Measurements from ENCODE around the genes SETD3 and CYP46A1.

GRCh38 chr14:97993727-97994267 is 1196.6 kb downstream of the VRK1 start:
- RRBS, result no CpG with 5 or more reads among the region's 3 CpGs

GRCh38 chr14:98187361-98187560 is 1084.7 kb downstream of the BCL11B start:
- RRBS, result no CpG with 5 or more reads among the region's 1 CpG

GRCh38 chr14:98483565-98483785 is 788.5 kb downstream of the BCL11B start:
- RRBS, result no CpG with 5 or more reads among the region's 1 CpG

DNA sequence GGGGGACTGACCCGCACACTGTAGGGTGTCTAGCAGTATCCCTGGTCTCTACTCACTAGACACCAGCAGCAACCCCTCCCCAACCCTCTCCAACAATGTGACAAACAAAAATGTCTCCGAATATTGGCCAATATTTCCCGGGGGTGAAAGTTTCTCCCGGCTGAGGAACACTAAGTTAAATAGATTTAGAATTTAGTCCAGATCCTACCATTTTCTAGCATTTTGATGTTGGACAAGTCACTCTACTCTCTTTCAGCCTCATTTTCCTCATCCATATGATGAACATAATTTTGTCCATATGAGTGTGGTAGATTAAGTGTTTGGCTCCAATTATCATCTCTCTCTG is 647.4 kb downstream of the BCL11B start:
- RRBS, result no CpG with 5 or more reads among the region's 4 CpGs

DNA sequence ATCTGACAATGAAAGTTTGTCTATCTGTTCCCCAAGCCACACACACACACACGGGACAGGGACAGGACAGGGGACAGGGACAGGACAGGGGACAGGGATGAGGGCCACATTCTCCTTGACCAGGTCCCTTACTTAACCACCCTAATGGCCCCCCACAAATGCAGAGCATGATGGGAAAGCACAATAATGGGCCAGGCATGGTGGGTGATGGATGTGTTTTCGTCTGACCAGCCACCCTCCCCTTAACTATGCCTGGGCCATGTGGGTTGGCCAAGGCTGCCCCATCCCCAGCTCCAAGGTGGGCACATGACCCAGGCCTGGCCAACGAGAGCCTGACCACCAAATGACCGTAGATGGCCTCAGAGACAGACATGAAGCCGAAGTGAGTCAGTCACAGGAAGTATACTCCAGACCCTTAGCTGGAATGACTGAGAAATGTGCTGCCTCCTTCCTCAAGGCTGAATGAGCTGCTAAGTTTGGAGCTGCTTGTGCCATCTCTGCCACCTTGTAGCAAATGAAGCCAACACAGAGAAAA is 233.7 kb downstream of the BCL11B start:
- RRBS, result no CpG with 5 or more reads among the region's 5 CpGs

- RRBS, result no CpG with 5 or more reads among the region's 9 CpGs
These were observed 90.3 kb downstream of the BCL11B start for GRCh38 chr14:99181736-99182046.

- RRBS, result no CpG with 5 or more reads among the region's 9 CpGs
These were observed 35.1 kb downstream of the BCL11B start for GRCh38 chr14:99236654-99237574.

GRCh38 chr14:99240389-99240892 is 31.6 kb downstream of the BCL11B start:
- RRBS, result no CpG with 5 or more reads among the region's 17 CpGs

- RRBS, result no CpG with 5 or more reads among the region's 7 CpGs
These were observed 24.6 kb downstream of the BCL11B start for GRCh38 chr14:99247268-99247838.

DNA sequence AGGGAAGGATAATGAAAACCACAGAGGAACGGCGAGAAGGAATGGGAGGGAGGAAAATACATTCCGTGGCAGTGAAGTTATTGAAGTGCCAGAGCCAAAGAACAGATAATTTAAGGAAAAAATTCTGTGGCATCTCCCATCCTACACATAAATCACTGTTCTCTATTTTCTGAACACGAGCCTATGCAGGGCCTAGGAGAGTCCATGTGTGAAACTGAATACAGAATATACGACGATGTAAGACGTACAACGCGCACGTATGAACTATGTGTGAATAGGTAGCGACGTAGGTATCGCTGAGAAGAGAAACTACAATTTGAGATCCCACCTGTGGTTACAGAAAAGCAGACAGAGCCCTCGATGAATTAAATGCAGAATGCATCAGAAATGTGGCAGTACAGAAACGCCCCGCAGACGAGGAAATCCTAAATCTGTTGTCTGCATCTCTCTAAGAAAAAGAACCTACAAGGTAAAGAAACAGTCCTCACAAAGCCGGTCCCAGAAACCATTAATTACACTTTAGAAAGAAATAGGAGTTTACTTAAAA is 12.7 kb downstream of the BCL11B start:
- RRBS, result no CpG with 5 or more reads among the region's 18 CpGs

GRCh38 chr14:99266078-99267268 is 5.5 kb downstream of the BCL11B start:
- RRBS, result no CpG with 5 or more reads among the region's 34 CpGs

GRCh38 chr14:99273623-99274299 is 1.8 kb upstream of the BCL11B start:
- RRBS, result 84% methylated on average over 11 of the region's 47 CpGs

DNA sequence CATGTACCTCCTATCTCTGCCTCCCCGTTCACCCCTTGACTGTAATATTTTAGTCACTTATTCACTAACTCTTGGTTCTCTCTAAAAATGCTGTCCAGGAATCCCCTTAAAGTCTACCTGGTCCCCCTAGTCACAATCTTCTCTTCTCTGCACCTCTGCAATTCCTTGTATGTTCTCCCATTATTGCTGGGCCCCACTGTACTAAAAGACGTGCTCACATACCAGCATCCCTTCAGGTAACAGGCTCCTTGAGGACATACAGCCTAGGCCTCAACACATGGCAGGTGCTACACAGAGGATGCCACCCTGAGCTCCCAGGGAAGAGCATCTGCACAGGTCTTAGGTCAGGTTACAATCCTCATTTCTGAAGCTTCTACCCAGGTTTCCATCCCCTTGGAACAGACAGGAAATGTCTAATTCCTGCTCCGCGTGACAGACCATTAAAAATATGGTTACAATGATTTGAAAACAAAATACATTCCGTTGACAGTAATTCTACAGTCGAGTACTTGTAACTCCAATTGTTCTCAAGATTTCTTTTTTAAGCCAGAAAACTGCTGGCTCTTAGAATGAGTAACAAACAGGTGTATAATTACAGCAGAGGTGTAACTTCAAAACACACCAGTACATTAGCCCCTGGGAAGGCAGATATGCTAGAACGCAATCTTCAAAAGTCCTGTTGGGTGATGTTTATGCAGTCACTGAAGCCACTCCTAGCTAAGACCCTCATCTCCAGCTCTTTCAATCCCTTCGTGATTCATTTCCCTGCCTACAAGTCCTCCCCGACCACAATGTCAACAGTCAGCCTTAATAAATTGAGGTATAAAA is 11.8 kb downstream of the SETD3 start:
- RRBS, result no CpG with 5 or more reads among the region's 9 CpGs

DNA sequence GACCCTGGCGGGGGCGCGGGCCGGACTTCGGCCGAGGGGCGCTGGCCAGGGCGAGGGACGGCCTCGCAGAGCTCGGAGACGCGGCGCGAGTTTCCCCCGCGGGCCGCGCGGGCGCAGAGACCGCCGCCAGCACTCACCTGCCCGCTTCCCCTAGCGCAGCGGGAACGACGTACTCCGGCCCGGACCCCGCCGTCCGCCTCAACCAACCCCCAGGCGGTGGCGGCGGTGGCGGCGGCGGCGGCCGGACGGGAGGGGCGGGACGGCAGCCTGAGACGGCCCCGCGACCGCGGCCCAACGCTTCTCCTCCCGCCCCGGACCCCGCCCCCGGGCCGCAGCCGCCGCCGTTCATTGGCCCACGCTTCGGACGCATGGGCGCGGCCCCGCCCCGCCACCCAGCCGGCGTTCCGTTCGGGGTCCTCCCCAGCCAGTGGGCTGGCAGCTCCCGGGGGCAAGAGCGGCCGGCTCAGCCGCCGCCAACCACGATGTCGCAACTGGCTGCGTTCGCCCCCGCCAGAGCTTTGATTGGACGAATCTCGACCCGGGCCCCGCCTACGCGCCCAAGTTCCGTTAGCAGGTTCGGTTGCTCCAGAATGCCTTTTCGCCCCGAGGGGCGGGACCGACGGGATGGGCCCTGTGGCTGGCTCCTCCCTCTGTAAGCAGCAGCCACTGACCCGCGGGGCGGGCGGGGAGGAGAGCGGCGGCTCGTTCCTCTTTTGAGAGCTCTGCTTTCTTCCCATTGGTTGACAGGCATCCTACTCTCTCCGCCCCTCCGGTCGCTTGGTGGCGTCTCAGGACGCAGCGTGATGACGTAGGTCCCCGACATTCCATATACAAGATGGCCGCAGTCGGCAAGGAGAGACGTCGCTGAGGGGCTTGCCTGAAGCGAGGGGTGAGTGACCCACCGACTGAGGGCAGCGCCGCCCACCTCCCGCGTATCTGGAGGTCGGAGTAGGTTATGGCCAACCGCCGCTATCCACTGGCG is at the start of gene SETD3:
SETD3 (minus strand) TSS at position 269 of the 982 bp plus-strand sequence.
- RRBS, result under 1% methylated on average over 48 of the region's 121 CpGs

GRCh38 chr14:99502356-99503711 is 21.6 kb downstream of the CCNK start:
- RRBS, result 92% methylated on average over 5 of the region's 32 CpGs

- RRBS, result no CpG with 5 or more reads among the region's 12 CpGs
These were observed 33.6 kb downstream of the CCDC85C start for GRCh38 chr14:99570394-99570874.

- RRBS, result no CpG with 5 or more reads among the region's 24 CpGs
These were observed 13.2 kb downstream of the CCDC85C start for GRCh38 chr14:99590558-99591443.

DNA sequence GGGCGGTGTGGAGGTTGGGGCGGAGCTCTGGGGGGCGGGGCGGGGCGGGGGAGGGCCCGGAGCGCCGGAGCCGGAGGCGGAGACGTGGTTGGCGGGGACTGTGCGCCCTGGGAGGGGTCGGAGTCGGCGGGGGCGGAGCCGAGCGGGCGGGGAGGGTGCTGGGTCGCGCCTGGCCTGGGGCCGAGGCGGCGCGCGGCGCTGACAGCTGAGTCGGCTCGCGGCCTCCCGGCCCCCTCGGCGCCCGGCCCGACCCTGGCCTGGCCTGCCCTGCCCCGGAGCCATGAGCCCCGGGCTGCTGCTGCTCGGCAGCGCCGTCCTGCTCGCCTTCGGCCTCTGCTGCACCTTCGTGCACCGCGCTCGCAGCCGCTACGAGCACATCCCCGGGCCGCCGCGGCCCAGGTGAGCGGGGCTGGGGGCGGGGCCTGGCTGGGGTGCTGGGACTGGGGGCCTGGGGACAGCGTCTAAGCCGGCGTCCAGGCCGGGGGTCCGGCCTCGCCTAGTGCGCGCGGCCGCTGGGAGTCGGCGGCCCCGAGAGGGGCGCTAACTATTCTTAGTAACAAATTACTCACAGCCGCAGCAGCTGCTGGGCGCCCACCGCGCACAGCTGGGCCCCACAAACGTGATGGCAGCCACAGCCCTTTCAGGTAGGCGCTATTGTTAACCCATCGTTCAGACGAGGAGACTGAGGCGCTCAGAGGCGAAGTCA is at the start of gene CYP46A1:
CYP46A1 (plus strand) TSS at position 161 of the 706 bp plus-strand sequence.
- RRBS, result 1% methylated on average over 17 of the region's 79 CpGs

DNA sequence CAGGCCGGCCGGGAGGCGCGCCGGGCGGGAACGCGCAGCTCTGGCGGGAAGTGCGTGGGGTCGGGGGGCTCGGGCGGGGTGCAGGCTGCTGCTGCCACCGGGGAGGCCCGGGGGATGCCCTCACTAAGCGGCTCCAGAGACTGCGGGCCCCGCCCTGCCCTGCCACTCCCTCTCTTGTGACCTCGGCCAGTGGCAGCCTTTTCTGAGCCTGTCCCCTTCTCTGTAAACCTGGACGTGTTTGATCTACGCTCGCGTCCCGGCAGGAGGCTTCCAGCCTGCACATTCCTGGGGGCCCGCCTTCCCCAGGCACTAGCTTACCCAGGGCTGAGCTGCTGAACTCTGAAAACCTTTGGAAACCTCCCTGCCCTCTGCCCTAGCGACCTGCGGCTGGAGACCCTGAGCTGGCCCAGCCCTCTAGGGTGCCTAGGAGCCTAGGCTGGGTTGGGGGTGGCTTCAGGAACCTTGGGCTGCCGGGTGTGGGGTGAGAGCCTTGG is 46.4 kb downstream of the CYP46A1 start:
- RRBS, result 86% methylated on average over 9 of the region's 28 CpGs

DNA sequence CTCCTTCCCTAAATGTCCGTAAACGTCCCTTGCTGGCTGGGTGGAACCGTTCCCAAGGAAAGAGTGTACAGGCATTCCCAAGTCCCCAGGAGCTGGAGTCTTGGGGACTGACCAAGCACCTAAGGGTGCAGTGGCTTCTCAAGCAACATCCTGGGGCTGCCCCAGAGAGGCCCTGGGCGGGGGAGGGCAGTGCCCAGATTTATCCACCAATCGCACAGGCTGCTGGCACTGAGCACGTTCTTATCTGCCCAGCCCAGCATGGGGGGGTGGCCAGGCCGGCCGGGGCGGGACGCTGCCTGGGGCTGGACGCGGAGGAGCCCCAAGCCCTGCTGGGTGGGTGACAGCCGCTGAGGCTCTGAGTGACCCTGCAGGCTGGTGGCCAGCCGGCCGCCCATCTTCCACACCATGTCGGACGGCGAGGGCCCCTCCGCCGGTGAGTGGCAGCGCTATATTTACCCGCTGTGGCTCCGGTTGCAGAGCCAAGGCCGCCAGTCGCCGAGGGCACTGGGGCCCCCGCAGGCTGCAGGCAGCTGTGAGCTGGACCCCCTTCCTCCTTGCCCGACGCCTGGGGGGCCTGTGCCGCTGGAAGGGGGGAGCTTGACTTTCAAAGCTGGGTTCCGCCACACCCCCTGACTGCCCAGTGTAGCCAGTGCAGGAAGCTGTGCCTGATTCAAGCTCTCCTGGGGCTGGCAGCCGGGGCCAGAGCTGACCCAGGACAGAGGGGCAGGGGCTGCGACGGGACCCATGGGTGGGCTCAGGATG is 53.5 kb downstream of the CYP46A1 start:
- RRBS, result 82% methylated on average over 12 of the region's 34 CpGs

Data from PFSK-1 (cell line).